ENCODE results near the genes MYO18B, HPS4 and TPST2.

DNA sequence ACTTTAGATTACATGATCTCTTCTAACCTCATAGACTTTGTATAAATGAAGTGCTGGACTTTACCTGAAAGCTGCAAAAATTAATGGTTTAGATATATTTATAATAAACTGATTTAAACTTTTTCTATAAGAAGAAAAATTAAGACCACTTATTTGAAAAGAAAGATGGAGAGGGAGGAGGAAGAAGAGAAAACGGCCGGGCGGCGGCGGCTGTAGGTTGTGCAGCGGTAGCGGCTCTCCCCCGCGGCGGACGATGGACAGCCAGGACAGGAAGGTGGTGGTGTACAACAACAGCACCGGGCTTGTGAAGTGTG, 83.6 kb downstream of the GGT1 start:
- PRO-cap = no peak
- RAMPAGE, long total RNA, 2 experiments = no peak in any of the 2 experiments

DNA sequence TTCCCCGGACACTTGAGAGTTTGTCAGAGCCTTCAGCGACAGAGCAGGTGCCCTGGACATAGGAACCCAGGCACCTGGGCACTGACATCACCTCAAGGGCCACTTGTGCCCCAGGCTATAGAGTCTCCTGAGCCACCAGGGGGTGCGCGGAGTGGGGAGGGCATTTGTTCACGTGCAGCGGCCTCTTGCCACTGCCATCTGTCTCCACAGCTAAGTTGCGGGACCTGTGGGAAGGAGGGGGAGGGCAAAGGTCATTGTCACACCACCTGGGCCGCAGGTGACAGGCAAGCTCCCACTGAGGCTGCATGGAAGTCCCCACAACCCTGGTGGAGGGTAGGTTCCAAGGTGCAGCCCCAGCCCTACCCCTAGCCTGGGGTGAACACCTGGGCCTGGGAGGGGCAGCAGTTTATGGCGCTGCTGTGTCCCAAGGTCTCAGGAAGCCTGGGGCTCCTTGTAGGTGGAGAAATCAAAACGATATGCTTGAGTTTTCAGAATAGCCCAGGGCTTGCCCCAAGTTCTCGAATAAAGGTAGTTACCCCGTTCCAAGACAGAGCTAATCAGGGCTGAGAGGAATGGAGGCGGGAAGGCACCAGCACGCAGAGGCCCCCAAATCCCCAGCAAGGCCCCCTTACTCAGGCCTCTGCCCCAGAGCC, 79.4 kb downstream of the PIWIL3 start:
- PRO-cap = no peak
- RAMPAGE, long total RNA, 2 experiments = no peak in any of the 2 experiments

DNA sequence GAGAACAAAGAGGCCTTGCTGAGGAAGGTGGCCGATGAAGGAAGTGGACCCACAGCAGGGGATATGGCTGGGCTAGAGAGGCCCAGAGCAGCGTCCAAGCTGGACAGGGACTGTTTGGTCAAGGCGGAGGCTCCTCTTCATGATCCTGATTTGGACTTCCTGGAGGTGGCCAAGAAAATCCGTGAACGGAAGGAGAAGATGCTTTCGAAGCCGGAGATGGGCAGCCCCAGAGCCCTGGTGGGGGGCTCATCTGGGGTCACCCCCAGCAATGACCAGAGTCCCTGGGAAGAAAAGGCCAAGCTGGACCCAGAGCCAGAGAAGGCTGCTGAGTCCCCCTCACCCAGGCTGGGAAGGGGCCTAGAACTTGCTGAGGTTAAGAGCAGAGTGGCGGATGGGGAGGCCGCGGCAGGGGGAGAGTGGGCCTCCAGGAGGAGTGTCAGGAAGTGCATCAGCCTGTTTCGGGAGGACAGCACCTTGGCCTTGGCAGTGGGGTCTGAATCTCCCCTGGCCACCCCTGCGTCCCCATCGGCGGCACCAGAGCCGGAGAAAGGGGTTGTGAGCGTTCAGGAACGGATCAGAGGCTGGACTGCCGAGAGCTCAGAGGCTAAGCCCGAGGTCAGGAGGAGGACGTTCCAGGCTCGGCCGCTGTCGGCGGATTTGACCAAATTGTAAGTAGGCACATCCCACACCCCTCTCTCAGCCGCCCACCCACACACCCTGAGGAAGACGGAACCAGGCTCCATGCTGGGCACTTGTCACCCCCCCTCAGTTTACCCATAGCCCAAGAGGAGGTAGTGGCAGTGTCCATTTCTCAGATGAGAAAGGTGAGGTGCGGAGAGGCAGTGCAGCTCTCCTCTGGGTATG, 76.6 kb downstream of the KIAA1671 start:
- PRO-cap = no peak
- RAMPAGE, long total RNA, 2 experiments = no peak in any of the 2 experiments

DNA sequence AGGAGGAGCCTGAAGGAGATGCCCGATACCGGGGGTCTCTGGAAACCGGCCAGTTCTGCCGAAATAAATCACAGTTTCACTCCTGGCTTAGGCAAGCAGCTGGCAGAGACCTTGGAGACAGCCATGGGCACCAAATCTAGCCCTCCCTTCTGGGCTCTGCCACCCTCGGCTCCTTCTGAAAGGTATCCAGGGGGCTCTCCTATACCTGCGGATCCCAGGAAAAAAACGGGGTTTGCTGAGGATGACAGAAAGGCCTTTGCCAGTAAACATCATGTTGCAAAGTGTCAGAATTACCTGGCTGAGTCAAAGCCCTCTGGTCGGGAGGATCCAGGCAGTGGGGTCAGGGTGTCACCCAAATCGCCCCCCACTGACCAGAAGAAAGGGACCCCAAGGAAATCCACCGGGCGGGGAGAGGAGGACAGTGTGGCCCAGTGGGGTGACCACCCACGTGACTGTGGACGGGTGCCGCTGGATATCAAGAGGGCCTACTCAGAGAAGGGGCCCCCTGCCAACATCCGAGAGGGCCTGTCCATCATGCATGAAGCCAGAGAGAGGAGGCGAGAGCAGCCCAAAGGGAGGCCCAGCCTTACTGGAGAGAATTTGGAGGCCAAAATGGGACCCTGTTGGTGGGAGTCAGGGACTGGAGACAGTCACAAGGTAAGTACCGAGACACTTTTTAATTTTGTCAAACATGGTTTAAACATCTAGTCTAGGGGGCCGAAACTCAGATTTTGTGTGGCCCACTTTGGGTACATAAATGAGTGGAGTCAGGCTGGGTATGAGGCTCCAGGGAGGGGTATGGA, 88.6 kb downstream of the KIAA1671 start:
- PRO-cap = no peak
- RAMPAGE, long total RNA, 2 experiments = no peak in any of the 2 experiments

GRCh38 chr22:25135977-25136195, 63.8 kb upstream of the CRYBB3 start:
- PRO-cap = no peak
- RAMPAGE, long total RNA, 2 experiments = no peak in any of the 2 experiments

GRCh38 chr22:25183900-25184322, 15.7 kb upstream of the CRYBB3 start:
- PRO-cap = no peak
- RAMPAGE, long total RNA, 2 experiments = no peak in any of the 2 experiments

DNA sequence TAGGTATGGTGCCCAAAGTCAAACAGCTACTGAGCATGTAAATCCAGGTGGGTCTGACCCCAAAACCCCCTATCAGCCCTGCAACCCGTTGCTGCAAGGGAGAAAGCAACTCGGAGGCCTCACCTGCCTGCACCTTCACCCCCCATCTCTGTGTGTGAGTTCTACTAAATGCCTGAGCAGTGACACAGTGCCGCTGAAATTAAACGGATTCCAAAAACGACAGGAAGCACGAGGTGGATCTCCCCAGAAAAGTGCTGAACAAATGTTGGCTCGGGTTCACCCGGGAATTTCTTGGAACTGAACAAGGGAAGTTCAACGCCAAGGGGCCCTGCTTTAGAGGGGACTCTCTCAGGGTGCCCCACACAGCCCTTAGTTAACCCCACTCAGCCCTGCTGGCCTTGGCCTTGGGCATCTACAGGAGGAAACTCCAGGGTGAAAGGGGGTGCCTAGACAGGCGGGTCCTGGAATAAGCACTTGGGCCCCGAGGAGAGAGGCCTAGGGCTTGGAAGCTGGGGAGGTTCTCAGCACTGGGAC, 161.5 kb upstream of the GRK3 start:
- PRO-cap = no peak
- RAMPAGE, long total RNA, 2 experiments = no peak in any of the 2 experiments

DNA sequence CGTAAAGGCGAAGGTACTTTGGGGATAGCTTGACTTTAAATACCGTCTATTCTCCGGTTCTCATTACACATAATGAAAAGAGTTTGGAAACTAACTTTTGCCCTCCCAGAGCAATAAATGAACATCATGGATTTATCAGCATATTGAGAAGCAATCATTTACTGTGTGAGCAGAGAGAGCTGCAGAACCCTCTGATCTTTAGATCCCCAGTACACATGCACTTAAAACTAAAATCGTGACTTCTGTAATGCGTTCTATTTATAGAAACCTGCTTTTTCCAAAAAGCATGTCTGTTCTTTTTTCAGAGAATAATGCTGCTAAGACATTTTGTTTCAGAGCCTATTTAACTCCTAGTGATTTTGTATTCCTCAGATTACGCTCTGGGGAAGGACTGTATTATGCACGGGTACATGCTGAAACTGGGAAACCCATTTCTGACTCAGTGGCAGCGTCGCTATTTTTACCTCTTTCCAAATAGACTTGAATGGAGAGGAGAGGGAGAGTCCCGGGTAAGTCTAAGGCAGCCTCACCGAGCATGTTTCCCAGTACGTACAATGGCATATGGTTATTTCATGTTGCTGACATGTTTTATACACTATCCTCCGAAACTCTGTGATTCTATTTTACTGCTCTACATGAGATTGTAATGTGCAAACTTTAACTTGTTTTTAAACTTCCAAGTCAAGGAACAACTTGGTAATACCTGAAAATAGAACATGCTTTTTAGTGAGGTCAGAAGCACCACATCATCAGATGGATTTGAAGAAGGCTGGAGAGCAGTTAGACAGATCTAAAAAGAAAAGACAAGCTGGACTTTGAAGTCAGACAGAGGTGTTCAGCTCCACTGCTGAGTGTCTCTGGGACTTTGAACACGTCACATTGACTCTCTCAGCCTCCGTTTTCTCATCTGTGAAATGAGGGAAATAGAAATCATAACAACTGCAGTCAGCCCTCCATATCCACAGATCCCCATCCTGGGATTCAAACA, 23.8 kb upstream of the MYO18B start:
- PRO-cap = no peak
- RAMPAGE, long total RNA, 2 experiments = no peak in any of the 2 experiments

GRCh38 chr22:25741649-25742628, at the start of gene MYO18B:
Gene MYO18B, plus strand, starts transcription at chr22:25742188.
- PRO-cap = no peak
- RAMPAGE, long total RNA, 2 experiments = no peak in any of the 2 experiments

- PRO-cap = no peak
- RAMPAGE, long total RNA, 2 experiments = no peak in any of the 2 experiments
Observed at GRCh38 chr22:25754491-25755253, 12.7 kb downstream of the MYO18B start.

DNA sequence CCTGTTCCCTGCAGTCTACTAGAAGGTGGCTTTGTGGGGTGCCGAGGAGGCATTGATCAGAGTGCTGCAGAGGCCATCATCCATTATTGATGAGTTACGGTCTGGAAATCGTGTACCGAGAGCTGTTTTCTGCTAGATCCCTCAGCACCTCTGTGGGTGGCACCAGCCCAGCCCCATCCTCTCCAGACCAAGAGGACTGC, 131.1 kb downstream of the MYO18B start:
- PRO-cap = no peak
- RAMPAGE, long total RNA, 2 experiments = no peak in any of the 2 experiments

- PRO-cap = no peak
- RAMPAGE, long total RNA, 2 experiments = no peak in any of the 2 experiments
Observed at GRCh38 chr22:26032303-26032562, 137.0 kb upstream of the SEZ6L start.

DNA sequence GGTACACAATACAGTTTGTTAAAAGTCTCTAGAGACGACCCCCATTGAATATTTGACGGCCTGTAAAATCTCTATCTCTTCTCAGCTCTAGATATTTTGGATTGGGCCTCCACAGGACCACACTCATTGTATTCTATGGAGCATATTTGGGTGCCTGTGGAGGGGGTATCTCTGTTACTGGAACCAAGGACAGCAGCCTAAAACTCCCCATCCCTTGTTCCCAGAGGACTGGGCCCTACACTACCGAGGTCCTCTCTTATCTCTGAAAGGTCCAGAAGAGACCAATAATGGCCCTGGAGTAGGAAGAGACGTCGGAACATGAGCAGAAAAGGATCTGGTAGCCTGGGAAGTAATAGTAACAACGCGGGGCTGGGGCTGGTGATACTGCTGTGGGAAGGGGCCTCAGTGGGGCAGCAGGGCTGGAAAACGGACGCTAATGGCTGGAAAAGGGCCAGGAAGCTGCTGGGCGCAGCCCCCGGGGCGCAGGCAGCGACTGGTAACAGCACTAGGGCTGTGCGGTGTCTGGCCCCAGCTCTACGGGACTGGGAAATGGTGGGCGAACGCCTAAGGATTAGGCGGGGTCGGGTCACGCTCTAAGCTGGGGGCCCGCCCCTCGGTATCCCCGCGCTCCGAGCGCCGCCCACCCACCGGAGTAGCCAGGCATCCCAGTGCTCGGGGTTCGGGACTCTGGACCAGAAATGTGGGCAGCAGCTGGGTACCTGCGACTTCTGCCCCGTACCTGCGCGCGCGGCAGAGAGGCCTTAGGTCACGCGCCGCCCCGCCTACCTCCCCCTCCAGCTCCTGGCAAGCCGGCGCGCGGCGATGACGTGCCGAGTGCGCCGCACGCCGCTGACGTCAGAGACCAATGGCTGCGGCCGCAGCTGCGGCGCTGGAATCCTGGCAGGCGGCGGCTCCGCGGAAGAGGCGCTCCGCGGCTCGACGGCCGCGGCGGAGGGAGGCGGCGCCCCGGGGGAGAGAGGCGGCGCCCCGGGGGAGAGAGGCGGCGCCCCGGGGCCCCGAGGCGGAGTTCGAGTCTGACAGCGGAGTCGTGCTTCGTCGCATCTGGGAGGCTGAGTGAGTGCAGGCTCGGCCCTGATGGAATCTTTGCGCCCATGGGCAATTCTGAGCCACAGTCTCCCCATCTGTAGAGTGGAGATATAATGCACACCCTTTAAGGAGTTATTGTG, at the start of gene HPS4:
HPS4 (minus strand) TSS at position 758 of the 1,187 bp plus-strand sequence.
- PRO-cap = bidirectional peak, plus-strand start at position 852 of the sequence, minus-strand start at position 803 of the sequence
- RAMPAGE, long total RNA, 2 experiments = start-site peak on the minus strand in 1 of 2 experiments, centred at position 786 of the sequence, 43 reads per replicate

DNA sequence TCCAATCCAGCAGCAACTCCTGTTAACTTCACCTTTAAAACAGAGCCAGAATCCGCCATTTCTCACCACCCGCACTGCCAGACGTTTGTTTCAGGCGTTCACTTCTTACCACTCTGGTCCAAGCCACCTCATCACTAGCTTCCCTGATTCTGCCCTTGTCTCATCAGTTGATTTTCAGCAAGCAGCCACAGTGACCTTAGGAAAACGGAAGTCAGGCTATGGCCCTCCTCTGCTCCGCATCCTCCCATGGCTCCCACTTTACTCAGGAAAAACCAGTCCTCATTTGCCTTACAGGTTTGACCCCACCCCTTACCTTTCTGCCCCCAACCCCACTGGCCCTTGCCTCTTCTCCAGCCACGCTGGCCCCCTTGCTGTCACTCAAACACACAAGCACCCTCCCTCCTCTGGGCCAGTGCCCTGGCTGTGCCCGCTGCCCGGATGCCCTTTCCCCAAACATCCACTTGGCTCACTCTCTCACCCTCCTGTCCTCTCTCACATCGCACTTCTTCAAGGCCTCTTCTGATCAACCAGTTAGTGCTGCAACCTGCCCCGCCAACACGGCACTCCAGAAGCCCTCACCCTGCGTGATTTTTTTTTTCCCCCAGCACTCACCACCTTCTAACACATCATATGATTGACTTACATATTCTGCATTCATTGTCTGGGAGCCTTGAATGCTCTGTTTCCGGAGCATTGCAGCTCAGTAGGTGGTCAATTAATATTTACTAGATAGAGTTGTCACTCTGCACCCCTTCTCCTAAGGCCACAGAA, 18.9 kb downstream of the TPST2 start:
- PRO-cap = no peak
- RAMPAGE, long total RNA, 2 experiments = no peak in any of the 2 experiments

DNA sequence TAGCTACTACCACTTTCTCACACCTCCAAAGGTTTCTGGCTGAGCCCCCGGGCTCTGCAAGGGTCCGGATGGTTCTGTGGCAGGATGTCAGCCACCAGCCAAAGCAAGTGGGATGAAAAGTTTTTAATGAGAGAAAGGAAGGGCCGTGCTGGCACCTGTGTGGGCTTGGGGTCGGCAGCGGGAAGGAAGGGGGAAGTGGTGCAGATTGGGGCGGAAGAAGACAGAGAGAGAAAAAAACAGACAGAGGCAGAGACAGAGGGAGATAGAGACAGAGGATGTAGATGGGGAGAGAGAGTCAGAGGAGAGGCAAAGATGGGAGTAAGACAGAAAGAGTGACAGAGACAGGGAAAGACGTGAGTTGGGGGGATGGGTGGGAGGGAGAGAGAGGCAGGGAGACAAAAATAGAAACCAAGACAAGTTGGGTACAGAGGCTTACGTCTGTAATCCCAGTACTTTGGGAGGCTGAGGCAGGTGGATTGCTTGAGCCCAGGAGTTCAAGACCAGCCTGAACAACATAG, 10.3 kb downstream of the TPST2 start:
- PRO-cap = no peak
- RAMPAGE, long total RNA, 2 experiments = no peak in any of the 2 experiments

DNA sequence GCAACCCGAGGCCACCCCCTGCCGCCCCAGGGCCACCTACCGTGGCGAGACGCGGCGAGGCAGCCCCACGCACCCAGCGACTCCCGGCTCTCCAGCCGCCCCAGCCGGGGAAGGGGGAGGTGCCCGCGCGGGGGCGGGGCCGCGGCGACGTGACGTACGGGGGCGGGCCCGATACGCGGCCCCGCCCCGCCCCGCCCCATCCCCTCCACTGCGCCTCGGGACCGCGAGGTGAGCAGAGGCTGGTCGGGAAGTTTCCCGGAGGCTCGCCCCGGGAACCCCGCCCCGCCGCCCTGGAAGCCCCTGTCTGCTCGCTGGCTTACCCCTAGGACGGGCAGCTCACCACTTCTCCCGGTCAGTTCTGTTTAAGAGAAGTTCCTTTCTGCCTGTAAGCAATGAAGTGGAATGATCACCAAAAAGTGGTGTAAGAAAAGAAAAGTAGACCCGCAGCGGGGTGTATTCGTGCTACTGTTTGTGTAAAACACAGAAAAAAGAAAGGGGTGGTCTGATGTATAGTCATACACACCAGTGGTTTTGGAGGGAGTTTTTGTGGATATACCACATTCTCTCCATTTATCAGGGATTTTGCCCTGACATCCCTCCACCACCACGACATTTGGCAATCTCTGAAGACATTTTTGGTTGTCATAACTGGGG, at the start of gene TPST2:
TPST2 (minus strand) TSS at position 120 of the 654 bp plus-strand sequence.
- PRO-cap = bidirectional peak, plus-strand start at position 208 of the sequence, minus-strand start at position 113 of the sequence
- RAMPAGE, long total RNA, 2 experiments = start-site peak on the minus strand in 1 of 2 experiments, centred at position 94 of the sequence, 63 reads per replicate

DNA sequence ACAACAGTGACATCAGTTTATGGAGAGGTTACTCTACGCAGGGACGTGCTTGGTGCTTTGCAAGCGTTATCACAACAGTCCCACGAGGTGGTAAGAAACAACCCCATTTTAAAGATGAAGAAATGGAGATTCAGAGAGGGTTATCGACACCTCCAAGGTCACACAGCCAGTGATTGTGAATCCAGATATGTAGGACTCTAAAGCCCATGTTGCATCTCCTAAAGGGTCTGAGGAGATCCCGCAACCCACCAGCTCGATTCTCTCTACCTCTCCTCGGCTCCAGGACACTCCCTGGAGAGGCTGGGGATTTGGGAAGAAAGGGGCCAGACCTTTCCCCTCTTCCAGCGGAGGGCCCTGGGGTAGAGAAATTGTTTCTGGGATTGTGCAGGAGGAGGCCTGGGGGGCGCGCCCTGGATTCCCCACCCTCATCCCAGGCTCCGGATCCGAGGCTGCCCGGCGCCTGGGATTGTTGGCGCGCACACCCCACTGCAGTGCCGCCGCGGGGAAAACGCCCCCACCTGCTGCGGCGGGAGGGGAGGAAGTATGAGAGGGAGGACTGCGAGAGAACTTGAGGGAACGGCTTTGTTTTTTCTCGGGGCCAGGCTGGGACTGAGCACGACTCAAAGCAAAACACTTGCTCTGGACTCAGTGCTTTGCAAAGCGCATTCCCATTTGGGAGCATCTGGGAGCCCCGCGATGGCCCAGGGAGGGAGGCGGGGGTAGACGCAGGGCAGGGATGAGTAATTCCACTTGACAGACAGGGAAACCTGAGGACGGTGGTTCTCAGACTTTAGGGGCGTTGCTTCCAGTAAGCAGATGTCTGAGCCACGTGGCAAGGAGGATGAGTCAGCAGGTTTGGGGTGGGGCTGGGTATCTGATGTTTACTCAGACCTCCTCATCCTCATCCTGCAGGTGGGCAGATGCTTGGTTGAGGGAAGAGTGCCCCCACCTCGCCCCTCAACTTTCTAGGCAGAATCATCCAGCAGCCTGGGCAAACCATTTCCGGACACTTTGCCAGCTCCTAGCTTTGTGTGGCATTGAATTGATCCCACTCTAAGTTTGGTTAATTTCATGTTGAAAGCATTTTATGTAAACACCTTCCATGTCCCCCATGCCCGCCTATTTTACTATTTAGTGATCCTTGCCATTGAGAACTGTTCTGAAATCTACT, 36.9 kb downstream of the CRYBA4 start:
- PRO-cap = no peak
- RAMPAGE, long total RNA, 2 experiments = no peak in any of the 2 experiments

GRCh38 chr22:26860128-26860758, 238.5 kb downstream of the CRYBA4 start:
- PRO-cap = no peak
- RAMPAGE, long total RNA, 2 experiments = no peak in any of the 2 experiments

- PRO-cap = no peak
- RAMPAGE, long total RNA, 2 experiments = no peak in any of the 2 experiments
Observed at GRCh38 chr22:26939464-26939778, 317.7 kb downstream of the CRYBA4 start.

- PRO-cap = no peak
- RAMPAGE, long total RNA, 2 experiments = no peak in any of the 2 experiments
Observed at GRCh38 chr22:27108419-27109294, 486.9 kb downstream of the CRYBA4 start.

Measured in breast epithelium (tissue), 2 donors.